Liver (tissue), 9 donors: ENCODE measurements around the genes NLK, SLC13A2, UNC119 and BLTP2.

- PRO-cap, 5 experiments = no peak in any of the 5 experiments
- RAMPAGE, long total RNA, 2 experiments = no peak in any of the 2 experiments
- RRBS = no CpG with 5 or more reads among the region's 4 CpGs
Measured at GRCh38 chr17:28030223-28030770, 12.2 kb upstream of the NLK start.

DNA sequence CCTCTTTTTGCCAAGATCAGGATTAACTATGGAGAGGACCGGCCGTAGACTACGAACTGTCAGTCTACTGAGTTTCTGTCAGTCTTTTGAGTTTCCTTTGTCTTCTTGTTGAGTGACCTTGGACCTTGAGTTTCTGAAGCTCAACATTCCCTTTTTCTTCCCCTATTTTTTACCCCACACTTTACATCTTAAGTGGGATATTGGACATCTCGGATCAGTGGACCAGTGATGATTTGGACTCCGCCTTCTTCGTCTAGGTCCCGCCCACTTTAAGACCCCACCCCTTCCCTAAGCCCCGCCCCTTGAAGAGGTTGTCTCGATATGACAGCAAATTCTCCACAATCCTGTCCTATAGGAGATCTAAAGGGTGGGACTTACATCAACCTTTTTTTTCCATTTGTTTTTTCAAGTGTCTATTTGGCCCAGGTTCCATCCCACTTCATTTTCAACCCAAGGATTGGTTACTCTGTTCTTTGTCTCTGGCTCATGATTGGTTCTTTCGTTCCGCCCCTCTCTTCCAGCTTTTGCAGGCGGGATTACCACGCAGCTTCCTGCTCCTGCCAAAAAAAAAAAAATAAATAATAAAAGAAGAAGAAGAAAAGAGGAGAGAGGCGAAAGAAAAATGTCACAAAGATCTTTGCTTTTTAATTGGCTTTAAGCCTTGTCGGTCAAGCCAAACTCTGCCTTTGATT lies 1.5 kb upstream of the NLK start:
- PRO-cap, 5 experiments = peak in 2 of 5 experiments; most common plus-strand start position 352 of the sequence (in 2); most common minus-strand start position 574 of the sequence (in 1)
- RAMPAGE, long total RNA, 2 experiments = no peak in any of the 2 experiments
- RRBS = no CpG with 5 or more reads among the region's 15 CpGs

DNA sequence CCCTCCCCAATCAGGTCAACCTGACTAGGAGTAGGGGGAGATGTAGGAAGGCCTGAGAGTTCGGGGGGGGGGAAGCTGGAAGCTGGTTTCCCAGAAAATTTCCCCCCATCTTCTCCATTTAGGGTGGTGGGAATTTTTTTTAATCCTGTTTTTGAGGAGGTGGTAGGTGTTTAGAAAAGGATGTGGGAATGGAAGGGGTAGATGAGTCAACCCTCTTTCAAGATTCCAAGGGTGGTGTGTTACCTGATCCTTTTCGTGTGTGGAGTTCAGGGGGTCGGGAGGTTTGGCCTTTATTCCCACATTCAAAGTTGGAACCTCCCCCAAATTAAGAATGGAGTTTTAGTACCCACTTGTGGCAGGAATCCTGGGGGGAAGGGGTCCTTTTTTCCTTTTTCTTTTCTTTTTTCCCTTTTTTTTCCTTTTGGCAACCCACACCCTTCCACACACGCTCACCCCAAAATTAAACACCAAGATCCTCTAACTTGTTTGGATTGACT lies at the start of gene NLK:
NLK (plus strand) TSS at position 419 of the 497 bp plus-strand sequence.
- PRO-cap, 5 experiments = no peak in any of the 5 experiments
- RAMPAGE, long total RNA, 2 experiments = no peak in any of the 2 experiments
- RRBS = no CpG with 5 or more reads among the region's 4 CpGs

GRCh38 chr17:28044231-28045031 lies 2.0 kb downstream of the NLK start:
- PRO-cap, 5 experiments = no peak in any of the 5 experiments
- RAMPAGE, long total RNA, 2 experiments = no peak in any of the 2 experiments
- RRBS = no CpG with 5 or more reads among the region's 6 CpGs

GRCh38 chr17:28172700-28173765 lies 130.6 kb downstream of the NLK start:
- PRO-cap, 5 experiments = no peak in any of the 5 experiments
- RAMPAGE, long total RNA, 2 experiments = no peak in any of the 2 experiments
- RRBS = no CpG with 5 or more reads among the region's 6 CpGs

GRCh38 chr17:28193273-28193608 lies 125.8 kb upstream of the TMEM97 start:
- PRO-cap, 5 experiments = no peak in any of the 5 experiments
- RAMPAGE, long total RNA, 2 experiments = no peak in any of the 2 experiments
- RRBS = no CpG with 5 or more reads among the region's 2 CpGs

- PRO-cap, 5 experiments = no peak in any of the 5 experiments
- RAMPAGE, long total RNA, 2 experiments = no peak in any of the 2 experiments
- RRBS = no CpG with 5 or more reads among the region's 7 CpGs
Measured at GRCh38 chr17:28242876-28243329, 76.1 kb upstream of the TMEM97 start.

- PRO-cap, 5 experiments = no peak in any of the 5 experiments
- RAMPAGE, long total RNA, 2 experiments = no peak in any of the 2 experiments
- RRBS = no CpG with 5 or more reads among the region's 15 CpGs
Measured at GRCh38 chr17:28344947-28346035, 9.7 kb downstream of the TNFAIP1 start.

DNA sequence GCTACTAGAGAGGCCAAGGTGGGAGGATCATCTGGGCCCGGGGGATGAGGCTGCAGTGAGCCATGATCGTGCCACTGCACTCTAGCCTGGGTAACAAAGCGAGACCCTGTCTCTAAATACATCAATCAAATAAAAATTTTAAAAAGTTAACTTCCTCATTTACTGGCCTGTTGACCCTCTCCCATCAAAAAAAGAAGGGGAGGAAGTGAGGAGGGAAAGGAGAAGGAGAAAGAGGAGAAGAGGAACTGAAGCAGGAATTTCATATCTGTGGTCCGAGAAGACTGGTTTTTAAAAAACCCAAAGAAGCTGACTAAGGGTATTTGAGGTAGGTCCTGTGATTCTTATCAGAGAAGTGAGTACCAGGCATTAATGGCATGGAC lies 2.1 kb downstream of the SLC46A1 start:
- PRO-cap, 5 experiments = no peak in any of the 5 experiments
- RAMPAGE, long total RNA, 2 experiments = no peak in any of the 2 experiments
- RRBS = no CpG with 5 or more reads among the region's 4 CpGs

- PRO-cap, 5 experiments = peak in 2 of 5 experiments; most common plus-strand start chr17:28473646 (in 2)
- RAMPAGE, long total RNA, 2 experiments = no peak in any of the 2 experiments
- RRBS = no CpG with 5 or more reads among the region's 13 CpGs
Measured at GRCh38 chr17:28472911-28473907, at the start of gene SLC13A2. Gene SLC13A2 (plus strand): TSS chr17:28473644.

DNA sequence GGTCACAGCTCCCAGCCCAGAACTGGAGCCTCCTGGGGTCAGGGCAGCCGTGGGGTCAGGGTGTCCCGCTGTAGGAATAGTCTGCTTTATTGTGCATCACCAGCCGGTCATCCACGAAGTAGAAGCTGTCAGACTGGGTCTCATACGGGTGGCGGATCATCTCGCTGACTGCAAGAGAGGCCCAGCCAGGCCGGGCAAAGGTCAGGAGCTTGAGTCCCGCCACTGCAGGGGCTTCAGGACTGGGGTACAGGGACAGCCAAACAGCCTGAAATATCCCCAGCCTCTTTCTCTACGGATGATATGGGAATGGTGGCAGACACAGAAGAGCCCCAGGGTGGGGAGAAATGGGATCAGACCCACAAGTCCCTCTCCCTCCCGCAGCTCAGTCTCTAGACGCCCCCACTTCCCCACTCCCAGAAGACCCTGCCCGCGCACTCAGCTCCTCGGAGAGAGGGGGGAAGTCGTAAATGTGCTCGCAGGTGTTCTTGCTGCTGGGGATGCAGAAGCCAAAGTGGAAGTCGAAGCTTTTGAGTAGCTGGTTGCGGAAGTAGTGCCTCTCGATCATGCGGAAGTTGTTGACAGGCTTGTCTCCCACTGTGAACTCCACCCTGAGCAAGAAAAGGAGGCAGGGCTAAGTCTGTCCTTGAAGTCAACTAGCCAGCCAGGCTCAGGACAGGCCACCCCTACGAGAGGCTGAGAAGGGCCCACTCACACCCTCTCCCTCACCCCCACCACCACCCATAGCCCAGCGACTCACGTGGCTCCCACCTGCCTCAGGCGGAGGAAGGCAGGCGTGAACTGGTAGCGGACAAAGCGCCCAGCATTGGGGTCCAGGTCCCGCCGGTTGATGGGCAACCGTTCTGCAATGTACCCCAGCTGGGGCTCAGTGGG lies 4.9 kb downstream of the UNC119 start:
- PRO-cap, 5 experiments = no peak in any of the 5 experiments
- RAMPAGE, long total RNA, 2 experiments = no peak in any of the 2 experiments
- RRBS = no CpG with 5 or more reads among the region's 31 CpGs

DNA sequence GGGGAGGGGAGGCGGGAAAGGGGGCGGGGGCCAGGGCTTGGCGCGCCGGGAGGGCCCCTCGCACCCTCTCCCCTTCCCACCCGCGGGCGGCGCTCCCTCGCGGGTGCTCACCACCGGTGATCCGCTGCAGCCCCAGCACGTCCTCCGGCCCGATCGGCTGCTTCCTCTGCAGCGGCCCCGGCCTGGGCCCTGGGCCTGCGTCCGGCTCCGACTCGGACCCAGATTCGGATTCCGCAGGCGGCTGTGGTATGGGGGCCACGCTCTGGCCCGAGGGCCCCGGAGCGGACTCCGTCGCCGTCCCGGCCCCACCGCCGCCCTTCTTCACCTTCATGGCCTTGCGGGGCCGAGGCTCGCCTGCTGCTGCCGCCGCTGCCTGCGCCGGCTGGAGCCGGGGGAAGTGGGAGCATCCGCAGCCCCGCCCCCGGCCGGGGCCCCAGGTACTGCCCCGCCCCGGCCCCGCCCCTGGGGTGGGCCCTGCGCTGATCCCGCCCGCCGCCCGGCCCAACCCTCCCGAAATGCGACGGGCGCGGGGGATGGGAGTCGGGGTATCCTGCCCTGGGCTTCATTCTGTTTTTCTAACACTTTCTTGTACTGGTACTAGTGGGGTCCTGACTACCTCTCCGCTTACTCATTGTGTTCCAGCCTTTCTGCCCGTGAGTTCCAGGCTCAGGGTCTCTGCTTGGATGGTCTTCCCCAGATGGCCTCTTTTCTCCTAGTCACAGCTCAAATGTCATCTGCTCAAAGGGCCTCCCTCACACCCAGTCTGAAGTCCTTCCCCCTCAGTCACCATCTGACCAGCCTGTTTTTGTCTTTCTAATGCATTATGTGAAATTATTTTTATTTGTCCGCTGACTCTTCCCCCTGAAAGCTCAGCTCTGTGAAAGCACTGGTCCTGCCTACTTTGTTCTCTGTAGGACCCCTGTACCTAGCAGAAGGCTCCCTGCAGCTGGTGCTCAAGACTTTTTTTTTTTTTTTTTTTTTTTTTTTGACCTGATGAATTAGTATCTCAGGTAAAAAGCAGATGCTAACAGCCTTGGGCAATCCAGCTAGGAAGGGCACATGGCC lies at the start of gene UNC119:
UNC119 (minus strand) TSS at position 398 of the 1,065 bp plus-strand sequence.
- PRO-cap, 5 experiments = peak in 5 of 5 experiments; most common plus-strand start position 513 of the sequence (in 1); most common minus-strand start position 371 of the sequence (in 4)
- RAMPAGE, long total RNA, 2 experiments = start-site peak on the minus strand in 1 of 2 experiments, centred at position 372 of the sequence, 105 reads per replicate
- RRBS = 2% methylated on average over 32 of the region's 66 CpGs

- PRO-cap, 5 experiments = no peak in any of the 5 experiments
- RAMPAGE, long total RNA, 2 experiments = no peak in any of the 2 experiments
- RRBS = no CpG with 5 or more reads among the region's 6 CpGs
Measured at GRCh38 chr17:28631595-28632142, 13.3 kb downstream of the BLTP2 start.

DNA sequence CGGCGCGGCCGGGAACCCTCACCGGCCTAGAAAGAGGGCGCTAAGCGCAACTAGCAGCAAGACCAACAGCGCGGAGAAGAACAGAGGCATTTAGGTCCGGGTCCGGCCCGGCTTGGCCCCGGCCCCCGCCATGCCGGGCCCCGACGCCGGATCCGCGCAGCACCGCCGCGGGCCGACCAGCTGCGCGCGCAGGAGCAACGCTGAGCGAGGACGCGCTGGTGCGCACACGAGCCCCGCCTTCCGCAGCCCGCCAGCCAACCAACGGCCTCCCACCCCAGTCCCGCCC lies at the start of gene BLTP2:
BLTP2 (minus strand) TSS at position 192 of the 286 bp plus-strand sequence.
- PRO-cap, 5 experiments = peak in 5 of 5 experiments; most common minus-strand start position 182 of the sequence (in 5)
- RAMPAGE, long total RNA, 2 experiments = no peak in any of the 2 experiments
- RRBS = 2% methylated on average over 6 of the region's 38 CpGs

DNA sequence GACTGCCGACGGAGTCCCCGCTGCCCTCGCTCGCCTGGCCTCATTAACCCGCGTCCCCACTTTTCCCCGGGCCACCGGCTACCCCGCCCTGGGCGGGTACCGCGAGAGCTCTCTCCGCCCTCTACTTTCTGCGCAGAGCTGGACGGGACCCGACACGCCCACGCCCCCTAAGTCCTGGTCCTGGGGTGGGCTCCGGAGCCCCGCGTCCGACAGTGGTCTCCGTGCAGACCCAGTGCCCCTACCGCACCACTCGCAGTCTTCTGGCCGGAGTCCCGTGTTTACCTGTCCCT lies 386 bp upstream of the TLCD1 start:
- PRO-cap, 5 experiments = peak in 1 of 5 experiments; most common minus-strand start position 36 of the sequence (in 1)
- RAMPAGE, long total RNA, 2 experiments = no peak in any of the 2 experiments
- RRBS = 1% methylated on average over 9 of the region's 28 CpGs

- PRO-cap, 5 experiments = no peak in any of the 5 experiments
- RAMPAGE, long total RNA, 2 experiments = no peak in any of the 2 experiments
- RRBS = no CpG with 5 or more reads among the region's 10 CpGs
Measured at GRCh38 chr17:28904154-28905316, 1.7 kb upstream of the DHRS13 start.

GRCh38 chr17:29054216-29054875 lies 11.4 kb downstream of the PIPOX start:
- PRO-cap, 5 experiments = no peak in any of the 5 experiments
- RAMPAGE, long total RNA, 2 experiments = no peak in any of the 2 experiments
- RRBS = no CpG with 5 or more reads among the region's 11 CpGs

- PRO-cap, 5 experiments = peak in 4 of 5 experiments; most common plus-strand start chr17:29108494 (in 2); most common minus-strand start chr17:29108547 (in 2)
- RAMPAGE, long total RNA, 2 experiments = no peak in any of the 2 experiments
- RRBS = no CpG with 5 or more reads among the region's 7 CpGs
Measured at GRCh38 chr17:29108010-29108623, 65.2 kb downstream of the PIPOX start.

- PRO-cap, 5 experiments = peak in 5 of 5 experiments; most common plus-strand start chr17:29179627 (in 4); most common minus-strand start chr17:29179280 (in 2)
- RAMPAGE, long total RNA, 2 experiments = no peak in any of the 2 experiments
- RRBS = no CpG with 5 or more reads among the region's 26 CpGs
Measured at GRCh38 chr17:29179130-29179945, 860 bp downstream of the MYO18A start.

GRCh38 chr17:29294549-29294878 lies 566 bp upstream of the NUFIP2 start:
- PRO-cap, 5 experiments = no peak in any of the 5 experiments
- RAMPAGE, long total RNA, 2 experiments = no peak in any of the 2 experiments
- RRBS = no CpG with 5 or more reads among the region's 3 CpGs